Umbilical cord (tissue), 2 donors: ENCODE data around the genes ZNF282 and KRBA1.

DNA sequence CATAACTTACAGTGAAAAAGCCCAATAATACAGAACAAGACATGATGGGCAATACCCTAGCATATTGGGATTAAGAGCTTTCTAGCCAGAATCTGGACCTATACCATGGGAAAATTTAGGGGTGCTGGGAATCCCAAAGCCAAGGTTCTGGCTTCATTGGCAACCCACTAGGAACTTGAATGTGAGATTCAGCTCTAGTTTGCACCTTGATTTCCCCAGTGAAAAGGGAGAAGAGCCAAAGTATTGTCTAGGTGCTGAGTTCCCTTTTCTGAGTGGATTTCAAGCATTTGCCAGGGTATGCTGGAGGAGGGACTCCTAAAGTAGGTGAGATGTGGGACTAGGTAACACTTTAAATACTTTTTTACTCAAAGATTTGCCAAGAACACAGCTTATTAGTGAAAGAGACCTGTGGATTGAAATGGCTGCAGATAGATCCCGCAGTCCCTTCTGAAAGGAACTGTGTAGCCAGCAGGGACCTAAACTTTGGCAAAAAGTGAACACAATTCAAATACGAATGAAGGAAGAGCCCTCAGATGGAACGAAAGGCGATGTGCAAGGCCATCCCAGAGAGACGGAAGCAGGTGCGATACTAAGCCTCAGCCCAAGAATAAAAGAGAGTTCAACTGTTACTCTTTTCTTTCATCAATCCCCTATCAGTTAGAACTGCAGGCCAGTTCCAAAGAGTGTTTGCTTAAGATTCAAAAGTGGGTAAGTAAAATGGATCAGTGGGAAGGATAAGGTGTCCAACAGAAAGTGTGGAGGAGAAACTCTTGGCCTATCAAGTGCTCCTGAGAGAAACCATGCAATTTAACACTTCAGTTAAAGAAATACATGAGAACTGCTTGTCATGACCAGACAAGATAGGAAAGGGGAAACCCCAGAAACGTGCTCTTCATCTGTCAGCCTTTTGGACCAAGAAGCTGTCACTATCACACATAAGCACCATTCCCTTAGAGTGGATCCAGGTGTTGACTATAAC lies 13.3 kb upstream of the ZNF282 start:
- RAMPAGE, long total RNA, result no peak

DNA sequence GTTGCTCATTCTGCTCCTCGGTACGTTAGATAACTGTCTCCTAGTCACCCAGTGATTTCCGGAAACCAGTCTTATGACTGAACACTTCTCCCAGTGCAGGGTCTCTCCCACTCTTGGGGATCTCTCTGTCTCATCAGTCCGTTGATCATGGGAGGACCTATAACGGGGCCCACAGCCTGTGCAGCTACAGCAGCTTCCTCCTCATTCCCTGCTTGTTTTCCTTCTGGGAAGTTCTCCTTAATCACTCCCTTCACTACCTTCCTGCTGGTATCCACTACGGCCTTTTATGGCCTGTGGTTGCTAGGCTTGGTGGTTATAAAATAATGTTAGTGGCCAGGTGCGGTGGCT lies 3.6 kb upstream of the ZNF282 start:
- RAMPAGE, long total RNA, result no peak

- RAMPAGE, long total RNA, result no peak
These were observed at the start of gene ZNF282 for GRCh38 chr7:149195067-149196225. Gene ZNF282 (plus strand): TSS chr7:149195546.

GRCh38 chr7:149229089-149229976 lies 10.1 kb upstream of the ZNF212 start:
- RAMPAGE, long total RNA, result no peak

- RAMPAGE, long total RNA, result no peak
These were observed 59.4 kb downstream of the ZNF783 start for GRCh38 chr7:149321243-149321852.

GRCh38 chr7:149369568-149370052 lies 91.3 kb downstream of the ZNF777 start:
- RAMPAGE, long total RNA, result no peak

DNA sequence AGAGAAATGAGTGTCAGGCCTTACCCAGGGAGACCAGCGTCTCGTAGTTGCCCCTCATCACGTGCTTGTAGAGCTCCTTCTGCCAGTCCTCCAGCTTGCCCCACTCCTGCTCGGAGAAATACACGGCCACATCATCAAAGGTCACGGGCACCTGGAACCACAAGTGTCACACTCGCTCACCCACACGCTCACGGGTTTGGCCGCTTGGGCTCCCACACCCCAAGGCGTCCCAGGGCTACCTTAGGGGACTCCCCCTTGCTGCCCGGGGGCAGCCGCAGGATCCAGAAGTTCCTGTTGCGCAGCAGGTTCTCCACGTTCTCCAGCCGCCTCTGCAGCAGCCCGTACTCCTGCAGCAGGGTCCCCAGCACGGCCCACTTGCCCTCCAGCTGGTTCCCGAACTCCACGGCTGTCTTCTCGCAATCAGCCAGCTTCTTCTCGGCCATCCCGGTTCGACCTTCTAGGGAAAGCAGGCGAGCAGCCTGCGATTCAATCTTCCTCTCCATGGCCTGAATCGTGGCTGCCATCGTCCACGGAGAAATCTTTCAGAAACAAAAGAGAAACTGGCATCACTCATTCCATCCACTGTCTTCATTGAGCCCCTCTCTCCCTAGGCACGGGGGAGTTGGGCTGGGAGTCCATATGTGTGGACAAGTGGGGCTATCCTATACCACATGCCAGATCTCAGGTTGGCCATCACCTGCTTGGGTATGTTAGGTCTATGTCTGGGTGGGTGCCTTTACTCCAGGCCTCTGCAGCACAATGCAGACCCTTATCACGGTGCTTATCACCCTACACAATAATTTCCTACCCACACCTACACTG lies 3.4 kb downstream of the ZNF746 start:
- RAMPAGE, long total RNA, result no peak

GRCh38 chr7:149561470-149561857 lies 63.9 kb upstream of the ZNF746 start:
- RAMPAGE, long total RNA, result no peak

DNA sequence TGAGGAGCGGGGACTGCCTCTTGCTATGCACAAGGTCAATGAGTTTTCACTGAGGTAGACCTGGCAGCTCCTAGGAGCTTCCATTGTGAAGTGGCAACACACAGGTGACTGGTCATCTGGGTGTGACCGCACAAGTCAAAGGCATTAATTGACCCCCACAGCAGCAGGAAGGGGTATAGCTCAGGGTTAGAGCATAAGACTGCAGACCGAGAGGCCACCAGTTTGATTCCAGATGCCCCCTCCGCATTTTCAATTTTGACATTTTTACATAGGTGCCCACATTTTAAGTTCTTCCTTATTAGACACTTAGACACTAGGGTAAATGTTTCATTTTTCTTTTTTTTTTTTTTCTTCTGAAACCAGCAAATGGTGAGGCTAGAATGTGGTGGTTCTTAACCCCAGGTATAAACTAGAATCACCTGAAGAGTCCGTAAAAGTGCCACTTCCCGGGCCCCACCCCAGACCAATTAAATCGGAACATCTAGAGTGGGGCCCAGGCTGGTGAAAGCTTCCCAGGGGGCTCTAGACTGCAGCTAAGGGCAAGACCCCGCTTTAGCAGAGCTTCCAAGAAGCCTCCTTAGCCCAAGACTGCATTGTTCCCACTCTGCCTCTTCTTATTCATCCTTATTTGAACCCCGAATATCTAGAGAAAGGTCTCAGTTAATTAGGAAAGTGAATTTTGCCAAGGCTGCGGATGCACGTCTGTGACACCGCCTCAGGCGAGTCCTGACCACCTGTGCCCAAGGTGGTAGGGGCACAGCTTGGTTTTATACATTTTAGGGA lies 106.1 kb upstream of the ZNF746 start:
- RAMPAGE, long total RNA, result no peak

DNA sequence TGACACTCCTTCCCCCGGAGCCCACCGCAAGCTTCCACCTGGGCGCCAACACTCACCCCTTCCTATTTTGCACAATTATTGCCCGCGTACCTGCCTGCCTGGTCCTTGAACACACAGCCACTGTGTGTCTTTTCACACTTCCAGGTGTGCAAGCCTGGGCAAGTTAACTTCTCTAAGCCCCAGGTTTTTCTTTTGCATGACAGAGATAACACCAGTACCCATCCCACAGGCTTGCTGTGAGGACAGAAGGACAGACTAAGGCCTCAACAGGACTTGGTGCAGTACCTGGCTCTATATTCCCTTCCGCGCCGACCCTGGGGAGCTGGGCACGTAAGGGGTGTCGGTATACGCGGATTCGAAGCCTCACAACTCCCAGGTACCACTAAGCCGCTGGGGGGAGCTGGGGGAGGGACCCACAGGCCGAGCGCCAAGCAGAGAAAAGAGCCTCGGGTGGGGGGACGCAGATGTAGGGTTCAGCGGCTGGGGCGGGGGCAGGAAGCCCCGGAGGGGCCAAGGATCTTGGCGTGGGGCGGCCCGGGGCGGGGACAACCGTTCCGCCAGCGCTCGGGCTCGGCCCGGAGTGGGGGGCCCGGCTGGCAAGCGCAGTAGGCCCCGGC lies 90.8 kb upstream of the KRBA1 start:
- RAMPAGE, long total RNA, result no peak

DNA sequence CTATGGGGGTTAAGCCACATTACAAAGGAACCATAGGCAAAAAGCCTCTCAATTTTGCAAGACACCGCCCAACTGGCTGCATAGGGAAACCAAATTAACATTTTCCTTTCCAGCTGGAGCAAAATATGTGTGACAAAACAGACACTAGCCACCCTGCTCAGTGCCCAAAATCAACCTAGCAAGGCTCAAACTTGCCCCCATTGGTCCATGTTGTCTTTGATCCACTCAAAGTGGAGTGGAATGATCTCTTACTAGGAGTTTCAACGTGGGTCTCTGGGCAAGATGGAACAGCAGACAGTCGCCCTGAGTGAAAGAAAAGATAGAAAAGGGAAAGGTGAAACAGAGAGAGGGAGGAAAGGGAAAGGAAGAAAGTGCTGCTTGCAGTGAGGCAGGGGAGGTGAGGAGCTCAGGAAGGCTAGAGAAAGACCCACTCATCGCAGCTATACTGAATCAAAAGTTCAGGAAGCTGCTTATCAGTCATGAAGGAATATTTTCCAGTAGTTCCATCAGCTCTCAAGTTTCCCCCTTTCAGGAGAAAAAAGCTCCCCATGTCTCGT lies 28.4 kb upstream of the KRBA1 start:
- RAMPAGE, long total RNA, result no peak

DNA sequence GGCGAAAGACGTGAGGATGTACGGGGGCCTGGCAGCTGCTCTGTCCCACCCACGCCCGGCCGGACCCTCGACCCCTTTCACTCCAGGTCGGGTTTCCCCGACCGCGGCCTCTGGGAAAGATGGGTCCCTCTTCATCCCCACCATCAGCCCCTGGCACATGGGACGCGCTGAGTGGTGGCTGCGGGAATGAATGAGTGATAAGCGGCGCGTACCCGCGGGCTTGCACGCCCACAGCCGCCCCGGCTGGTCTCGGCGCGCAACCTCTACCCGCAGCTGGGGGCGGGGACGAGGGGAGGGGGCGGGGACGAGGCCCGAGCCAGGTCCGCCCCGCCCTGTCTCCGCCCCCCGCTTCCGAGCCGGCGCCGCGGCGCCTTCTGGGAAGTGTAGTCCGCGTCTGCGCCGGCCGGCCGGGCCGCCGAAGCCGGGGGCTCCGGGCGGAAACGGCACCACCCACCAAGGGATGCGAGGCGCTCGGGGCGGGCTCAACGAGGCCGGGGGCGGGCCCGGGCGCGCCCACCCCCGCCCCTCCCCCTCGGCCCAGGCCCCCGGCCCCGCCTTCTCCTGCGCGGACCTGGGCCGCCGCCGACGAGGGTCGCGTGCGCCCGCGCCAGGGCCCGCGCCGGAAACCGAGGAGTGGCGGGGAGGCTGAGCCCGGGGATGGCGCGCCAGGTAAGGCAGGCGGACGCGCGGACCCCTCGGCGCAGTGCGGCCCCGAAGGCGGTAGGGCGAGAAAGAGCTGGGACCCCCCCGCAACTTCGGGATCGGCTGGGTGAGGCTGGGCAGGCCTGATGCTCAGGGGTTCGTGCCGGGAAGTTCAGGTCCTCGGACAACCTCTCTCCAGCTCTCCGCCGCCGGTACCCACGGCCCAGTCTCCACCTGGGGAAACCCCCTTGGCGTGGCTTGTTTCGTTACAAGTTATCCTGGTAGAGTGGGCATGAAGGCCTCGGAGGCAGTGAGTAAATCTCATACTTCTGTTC lies at the start of gene KRBA1:
Gene KRBA1 (plus strand): TSS at position 554 of the 977 bp plus-strand sequence.
- RAMPAGE, long total RNA, result no peak

DNA sequence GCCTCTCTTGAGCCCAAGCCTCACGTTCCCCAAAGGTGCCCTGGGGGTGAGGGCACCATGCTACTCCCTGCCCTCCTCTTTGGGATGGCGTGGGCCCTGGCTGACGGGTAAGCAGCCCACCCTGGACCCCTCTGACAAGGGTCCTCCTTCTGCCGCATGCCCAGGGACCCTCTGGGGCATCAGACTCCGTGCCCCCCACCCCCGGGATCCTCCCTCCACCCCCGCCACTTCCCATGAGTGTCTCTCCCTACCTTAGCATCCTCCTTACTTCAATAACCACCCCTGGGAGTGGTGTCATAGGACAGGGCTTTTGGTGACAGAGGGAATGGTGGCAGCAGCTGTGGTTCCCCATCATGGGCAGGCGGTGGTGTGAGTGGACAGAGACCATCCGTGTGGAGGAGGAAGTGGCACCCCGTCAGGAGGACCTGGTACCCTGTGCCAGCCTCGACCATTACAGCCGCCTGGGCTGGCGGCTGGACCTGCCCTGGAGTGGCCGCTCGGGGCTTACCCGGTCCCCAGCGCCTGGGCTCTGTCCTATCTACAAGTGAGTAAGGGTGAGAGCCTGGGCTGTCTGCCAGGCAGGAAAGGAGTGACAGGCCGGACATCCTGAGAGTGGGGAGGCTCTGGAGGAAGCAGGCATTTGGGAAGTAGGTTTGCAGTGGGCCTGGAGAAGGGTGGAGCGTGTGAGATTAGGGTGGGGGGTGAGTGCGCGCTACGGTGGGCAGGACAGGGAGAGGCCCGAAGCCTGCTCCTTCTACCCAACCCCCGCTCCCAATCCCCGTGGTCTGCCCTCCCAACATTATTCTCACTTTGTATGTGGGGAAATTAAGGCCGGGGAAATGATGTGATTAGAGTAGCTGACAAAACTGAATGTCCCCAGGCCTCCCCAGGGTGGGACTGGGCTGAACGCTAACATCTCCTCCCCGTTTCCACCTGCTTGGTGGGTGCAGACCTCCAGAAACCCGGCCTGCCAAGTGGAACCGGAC lies 2.9 kb upstream of the ZNF467 start:
- RAMPAGE, long total RNA, result no peak

DNA sequence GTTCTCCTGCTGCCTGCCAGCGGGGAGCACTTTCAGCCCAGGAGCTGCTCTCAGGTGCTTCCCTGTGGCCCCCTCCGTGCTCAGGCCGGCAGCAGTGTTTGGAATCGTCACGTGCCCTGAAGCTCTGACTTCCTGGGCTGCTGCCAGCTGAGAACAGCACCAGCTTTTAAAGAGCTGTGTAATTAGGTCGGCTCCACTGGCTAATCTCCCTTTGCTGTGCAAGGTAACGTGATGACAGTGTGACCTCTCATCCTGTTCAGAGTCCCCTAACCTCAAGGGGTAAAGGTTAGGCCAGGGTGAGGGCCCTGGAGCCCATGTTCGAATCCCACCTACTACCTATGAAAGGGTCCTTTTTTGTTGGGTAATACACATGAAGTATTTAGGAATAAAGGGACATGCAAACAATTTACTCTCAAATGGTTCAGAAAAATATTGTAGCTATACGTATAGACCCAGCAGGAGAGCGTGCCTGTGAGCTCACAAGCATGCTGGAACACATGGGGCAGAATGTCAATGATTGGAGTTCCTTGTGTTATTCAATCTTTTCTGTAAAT lies 16.6 kb downstream of the ZNF862 start:
- RAMPAGE, long total RNA, result no peak

GRCh38 chr7:150168087-150168986 lies 154.8 kb upstream of the LRRC61 start:
- RAMPAGE, long total RNA, result no peak

DNA sequence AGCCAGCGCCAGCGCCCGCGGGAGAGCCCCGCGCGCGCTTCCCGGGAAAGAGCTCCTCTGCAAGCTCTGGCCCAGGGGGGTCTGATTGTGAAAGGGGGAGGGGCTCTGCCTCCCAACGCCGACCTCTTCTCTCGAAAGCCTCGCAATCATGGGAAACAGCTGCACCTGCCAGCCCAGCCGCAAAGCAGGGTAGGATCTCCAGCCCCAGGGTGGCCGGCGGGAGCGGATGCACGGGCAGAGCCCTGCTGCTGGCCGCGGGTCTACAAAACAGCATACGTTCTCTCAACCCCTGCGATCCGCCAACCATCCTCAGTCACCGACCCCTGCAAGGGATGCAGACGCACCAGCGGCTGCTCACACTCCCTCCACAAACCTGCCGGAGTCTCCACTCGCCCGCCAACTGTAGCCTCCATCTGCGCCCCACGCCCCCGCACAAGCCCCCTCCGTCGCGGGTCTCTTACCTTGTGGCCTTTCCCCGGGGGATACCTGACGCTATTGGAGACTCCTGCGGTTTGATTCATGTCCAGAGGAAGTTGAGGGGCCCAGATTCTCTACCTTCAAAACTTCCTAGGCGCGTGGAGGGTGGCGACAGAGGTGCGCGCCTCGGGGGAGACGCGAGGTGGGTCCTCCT lies 103.3 kb upstream of the LRRC61 start:
- RAMPAGE, long total RNA, result no peak

DNA sequence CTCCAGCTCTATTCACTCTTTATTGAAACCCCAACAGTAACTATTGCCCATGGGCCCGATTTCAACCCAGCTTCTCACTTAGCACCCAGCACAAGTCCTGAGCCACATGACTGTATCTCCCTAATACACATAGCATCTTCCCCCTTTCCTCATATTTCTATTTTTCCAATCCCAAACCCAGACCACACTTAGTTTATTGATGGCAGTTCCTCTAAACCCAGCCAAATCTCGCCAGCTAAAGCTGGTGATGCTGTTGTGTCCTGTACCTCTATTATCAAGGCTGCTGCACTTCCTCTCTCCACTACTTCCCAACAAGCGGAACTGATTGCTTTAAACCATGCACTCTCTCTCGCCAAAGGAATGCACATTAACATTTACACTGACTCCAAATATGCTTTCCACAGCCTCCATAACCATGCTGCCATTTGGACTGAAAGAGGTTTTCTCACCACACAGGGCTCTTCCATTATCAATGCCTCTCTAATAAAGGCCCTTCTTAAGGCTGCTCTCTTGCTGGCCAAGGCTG lies 11.6 kb upstream of the LRRC61 start:
- RAMPAGE, long total RNA, result no peak

GRCh38 chr7:150383101-150383504 lies 4.0 kb downstream of the ZNF775 start:
- RAMPAGE, long total RNA, result no peak

DNA sequence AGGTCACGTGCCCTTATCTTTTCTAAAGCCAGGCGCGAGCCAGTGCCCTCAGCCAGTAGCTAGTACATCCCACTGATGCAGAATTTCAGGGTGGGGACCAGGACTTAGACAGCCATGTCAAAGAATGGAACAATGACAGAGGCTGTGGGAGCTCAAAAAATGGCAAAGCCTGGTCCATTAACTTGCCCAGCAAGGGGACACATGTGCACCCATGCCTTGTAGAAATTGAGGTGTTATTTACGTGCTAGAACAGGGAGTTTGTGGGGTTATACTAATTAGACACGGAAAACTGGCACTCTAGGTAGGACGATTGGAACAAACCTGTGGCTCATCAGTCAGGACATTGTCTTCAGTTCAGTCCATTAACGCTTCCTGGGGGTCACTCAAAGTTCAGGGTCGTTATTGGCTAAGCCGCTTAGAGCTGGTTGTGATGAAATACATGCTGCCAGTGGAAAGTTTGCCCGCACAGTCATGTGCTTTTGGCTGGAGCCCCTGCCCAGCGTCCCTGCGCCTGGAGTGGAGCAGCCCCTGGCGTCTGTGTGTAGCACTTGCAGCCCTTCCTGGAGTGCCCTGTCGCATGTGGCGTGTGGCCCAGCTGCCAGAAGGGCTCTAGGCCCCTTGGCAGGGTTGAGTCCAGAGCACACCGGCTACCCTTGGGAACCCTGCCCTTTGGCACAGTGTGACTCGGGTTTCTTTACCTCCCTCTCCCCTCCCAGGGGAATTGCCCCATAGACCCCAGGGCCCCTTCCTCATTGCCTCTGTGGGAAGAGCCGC lies 9.6 kb downstream of the ZNF775 start:
- RAMPAGE, long total RNA, result no peak

GRCh38 chr7:150398143-150398956 lies 7.1 kb upstream of the ENSG00000284691 start:
- RAMPAGE, long total RNA, result no peak